Mammary microvascular endothelial cell (primary cell): ENCODE results near the genes SENP6 and LCA5.

GRCh38 chr6:75254635-75255786 lies 11.4 kb upstream of the COX7A2 start:
- RAMPAGE, long total RNA = no peak

DNA sequence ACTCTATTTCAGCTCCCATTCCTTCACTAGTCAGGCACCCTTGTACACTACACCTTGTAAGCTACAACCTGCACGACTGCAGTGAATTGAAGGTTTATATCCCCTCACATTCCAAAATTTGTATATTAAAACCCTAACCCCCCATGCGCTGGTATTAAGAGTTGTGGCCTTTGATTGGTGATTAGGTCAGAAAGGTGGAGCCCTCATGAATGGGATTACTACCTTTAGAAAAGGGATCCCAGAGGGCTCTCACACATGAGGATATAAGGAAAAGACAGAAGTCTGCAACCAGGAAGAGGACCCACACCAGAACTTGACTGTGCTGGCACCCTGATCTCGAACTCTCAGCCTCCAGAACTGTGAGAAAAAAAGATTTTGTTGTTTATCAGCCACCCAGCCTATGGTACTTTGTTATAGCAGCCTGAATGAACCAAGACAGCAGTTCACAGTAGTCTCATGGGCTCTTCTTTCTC lies 47.2 kb upstream of the TMEM30A start:
- RAMPAGE, long total RNA = no peak

DNA sequence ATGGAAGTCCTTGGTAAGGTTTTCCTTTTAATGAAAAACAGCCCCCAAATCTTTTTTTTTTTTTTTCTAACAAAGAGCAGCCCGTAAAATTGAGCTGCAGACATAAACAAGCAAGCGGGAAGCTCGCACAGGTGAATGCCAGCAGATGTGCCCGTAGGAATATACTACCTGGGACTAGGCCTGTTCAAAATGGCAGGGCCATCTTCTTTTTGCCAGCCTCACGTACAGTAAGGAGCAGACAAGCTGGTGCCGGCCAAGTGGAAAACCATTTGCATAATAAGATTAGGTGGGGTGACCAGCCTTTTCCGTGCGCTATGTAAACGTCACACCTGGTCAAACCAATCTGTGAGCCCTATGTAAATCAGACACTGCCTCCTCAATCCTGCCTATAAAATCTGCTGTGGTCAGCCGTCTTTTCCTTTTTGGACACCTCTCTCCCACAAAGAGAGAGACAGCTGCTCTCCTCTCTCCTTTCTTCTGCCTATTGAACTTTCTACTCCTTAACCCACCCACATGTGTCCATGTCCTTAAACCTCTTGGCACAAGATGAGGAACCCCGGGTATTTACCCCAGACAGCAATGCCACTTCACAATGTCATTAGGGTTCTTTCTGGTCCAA lies 60.8 kb upstream of the TMEM30A start:
- RAMPAGE, long total RNA = no peak

GRCh38 chr6:75492779-75493199 lies 811 bp downstream of the FILIP1 start:
- RAMPAGE, long total RNA = no peak

DNA sequence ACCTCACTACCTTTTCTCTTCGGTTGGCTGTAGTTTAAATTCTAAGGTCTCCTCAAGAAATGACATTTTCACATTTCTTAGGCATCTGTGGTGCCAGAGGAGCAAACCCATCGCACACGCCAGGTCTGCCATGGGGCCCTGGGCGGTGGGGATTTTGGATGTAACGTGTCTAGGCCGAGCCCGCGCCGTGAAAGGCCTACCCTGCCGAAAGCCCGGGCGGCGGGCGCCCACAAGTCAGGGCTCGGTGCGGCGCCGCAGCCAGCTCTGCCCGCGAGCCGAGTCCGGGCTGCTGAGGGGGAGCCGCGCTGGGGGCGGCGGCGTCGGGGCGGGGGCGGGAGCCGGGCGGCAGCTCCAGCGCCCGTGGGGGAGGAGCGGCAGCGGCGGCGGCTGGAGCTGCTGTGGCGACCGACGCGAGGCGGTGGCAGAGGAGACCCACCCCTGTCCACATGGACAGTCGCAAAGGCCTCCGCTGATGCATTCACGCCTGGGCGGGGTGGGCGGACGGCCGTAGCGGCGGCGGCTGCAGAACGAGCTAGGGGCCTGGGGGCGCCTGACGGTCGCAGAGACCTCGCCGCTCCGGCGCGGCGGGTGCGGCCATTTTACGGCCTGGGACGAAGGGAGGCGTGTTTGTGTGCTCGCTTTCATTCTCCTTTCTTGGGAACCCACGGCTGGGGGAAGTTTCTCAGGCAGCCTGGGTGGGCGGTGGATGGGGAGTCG lies at the start of gene SENP6:
Gene SENP6, plus strand, starts transcription at position 377 of the 717 bp plus-strand sequence.
- RAMPAGE, long total RNA = no peak

- RAMPAGE, long total RNA = no peak
Measured at GRCh38 chr6:75602221-75603242, 852 bp downstream of the SENP6 start.

- RAMPAGE, long total RNA = no peak
Measured at GRCh38 chr6:75606655-75607266, 5.1 kb downstream of the SENP6 start.

GRCh38 chr6:77464183-77465032 lies 1.1 kb upstream of the HTR1B start:
- RAMPAGE, long total RNA = start-site peak on the minus strand at chr6:77464343-77464400, 51 and 16 reads in 2 replicates

GRCh38 chr6:77839037-77839398 lies 186.2 kb downstream of the MEI4 start:
- RAMPAGE, long total RNA = no peak

- RAMPAGE, long total RNA = no peak
Measured at GRCh38 chr6:79038959-79039362, 39.1 kb downstream of the PHIP start.

DNA sequence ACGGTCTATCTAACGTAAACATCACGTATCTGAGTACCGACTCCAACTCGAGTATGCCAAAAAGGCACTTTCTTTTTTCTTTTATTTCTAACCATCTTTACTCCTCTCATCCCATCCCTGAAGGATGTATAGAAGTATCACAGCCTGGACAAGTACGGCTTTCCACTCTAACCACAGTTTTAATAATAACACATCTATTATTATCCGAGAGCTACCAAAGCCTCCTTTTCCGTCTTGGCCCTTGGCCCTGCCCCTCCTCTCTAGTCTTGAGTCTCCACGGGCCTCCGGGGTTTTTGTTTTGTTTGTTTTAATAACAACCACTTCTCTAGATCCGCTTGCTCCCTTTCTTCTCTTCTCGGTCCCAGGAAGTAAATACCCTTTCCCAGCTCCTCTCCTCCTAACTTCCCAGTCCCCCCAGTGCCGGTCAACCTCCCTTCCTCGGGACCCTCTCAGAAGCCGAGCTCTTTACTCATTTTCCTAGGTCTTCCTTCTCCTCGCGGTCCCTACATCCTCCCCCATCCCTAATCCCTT lies 666 bp downstream of the LCA5 start:
- RAMPAGE, long total RNA = no peak

GRCh38 chr6:79537030-79537750 lies at the start of gene LCA5:
LCA5 (minus strand) TSS chr6:79537430.
- RAMPAGE, long total RNA = start-site peak on the minus strand at chr6:79537342-79537411, 27 and 74 reads in 2 replicates

DNA sequence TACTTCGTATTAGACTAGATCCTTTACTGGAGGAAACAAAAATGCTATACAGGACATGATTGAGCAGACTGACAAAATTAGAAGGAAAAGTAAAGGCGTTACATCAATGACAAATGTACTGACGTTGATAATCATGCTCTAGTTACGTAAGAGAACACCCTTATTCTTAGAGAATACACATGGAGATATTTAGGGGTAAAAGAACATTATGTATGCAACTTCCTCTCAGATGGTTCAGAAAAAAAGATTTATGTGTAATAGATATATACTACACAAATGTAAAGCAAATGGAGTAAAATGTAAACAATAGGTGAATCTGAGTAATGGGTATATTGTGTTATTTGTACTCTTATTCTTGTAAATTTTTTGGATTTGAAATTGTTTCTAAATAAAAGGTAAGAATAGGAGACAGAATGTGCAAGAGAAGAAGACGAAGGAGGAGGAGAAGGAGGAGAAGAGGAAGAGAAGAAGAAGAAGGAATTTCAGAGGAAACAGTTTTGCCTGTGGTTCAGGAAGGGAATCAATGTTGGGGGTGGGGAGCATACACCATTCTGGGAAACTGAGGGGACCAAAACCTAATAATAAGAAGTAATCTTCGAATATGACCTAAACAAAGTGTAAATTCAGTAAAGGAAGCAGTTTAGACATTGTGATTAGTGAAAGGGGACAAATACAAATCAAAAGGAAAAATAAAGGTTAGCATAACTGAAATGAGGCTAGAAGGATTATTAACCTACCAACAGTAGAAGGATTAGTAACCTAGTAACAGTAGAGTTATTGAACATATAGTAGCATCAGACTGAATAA lies 22.5 kb upstream of the LCA5 start:
- RAMPAGE, long total RNA = no peak

DNA sequence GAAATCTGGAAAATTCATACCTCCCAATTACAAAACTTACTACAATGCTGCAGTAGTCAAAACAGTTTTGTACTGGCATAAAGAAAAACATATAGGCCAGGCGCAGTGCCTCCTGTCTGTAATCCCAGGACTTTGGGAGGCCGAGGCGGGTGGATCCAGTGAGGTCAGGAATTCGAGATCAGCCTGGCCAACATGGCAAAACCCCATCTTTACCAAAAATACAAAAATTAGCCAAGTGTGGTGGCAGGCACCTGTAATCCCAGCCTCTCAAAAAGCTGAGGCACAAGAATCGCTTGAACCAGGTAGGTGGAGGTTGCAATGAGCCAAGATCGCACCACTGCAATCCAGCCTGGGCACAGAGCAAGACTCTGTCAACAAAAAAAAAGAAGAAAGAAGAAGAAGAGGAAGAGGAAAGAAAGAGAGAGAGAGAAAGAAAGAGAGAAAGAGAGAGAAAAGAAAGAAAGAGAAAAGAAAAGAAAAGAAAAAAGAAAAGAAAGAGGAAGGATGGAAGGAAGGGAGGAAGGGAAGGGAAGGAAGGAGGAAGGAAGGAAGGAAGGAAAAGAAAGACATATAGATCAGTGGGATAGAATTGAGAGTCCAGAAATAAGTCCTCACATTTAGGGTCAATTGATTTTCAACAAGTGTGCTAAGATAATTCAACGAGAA lies 34.1 kb upstream of the SH3BGRL2 start:
- RAMPAGE, long total RNA = no peak

GRCh38 chr6:80126822-80127475 lies 20.5 kb downstream of the BCKDHB start:
- RAMPAGE, long total RNA = no peak

- RAMPAGE, long total RNA = no peak
Measured at GRCh38 chr6:81774424-81774923, 22.0 kb upstream of the TENT5A start.

- RAMPAGE, long total RNA = no peak
Measured at GRCh38 chr6:82033748-82034121, 213.8 kb downstream of the IBTK start.

DNA sequence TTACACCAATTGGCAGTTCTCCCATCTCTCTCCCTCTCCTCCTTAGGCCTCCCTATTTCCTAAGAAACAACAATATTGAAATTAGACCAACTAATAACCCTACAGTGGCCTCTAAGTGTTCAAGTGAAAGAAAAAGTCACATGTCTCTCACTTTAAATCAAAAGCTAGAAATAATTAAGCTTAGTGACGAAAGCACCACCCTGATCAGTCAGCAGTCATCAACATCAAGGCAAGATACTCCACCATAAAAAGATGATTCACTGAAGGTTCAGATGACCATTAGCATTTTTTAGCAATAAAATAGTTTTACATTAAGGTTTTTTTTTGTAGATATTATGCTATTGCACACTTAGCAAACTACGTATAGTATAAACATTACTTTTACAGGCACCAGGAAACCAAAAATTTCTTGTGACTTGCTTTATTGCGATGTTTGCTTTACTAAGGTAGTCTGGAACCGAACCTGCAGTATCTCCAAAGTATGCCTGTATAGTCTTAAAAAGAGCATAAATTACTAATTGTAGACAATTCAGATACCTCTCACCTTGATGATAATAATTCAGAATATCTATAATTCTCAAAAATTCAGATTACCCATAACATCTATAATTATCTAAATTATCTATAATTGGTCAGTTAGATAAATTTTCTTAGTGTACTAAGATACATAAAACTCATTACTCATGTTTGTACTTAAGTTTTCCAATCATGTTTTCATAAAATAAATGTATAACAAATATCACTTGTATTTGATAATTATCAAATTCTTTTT lies 61.2 kb downstream of the IBTK start:
- RAMPAGE, long total RNA = no peak

GRCh38 chr6:82363957-82364990 lies 657 bp downstream of the TPBG start:
- RAMPAGE, long total RNA = no peak

- RAMPAGE, long total RNA = no peak
Measured at GRCh38 chr6:83085121-83085980, 17.9 kb downstream of the DOP1A start.